AG04450 (cell line): Measurements from ENCODE around the gene UBE2L5.

GRCh38 chr13:28754553-28755673 is 36.1 kb upstream of the SLC46A3 start:
- CAGE, long polyA plus RNA, result no peak
- RRBS, result no CpG with 5 or more reads among the region's 39 CpGs

- CAGE, long polyA plus RNA, result no peak
- RRBS, result no CpG with 5 or more reads among the region's 7 CpGs
Measured at GRCh38 chr13:28954524-28955149, 134.5 kb downstream of the MTUS2 start.

- CAGE, long polyA plus RNA, result no peak
- RRBS, result no CpG with 5 or more reads among the region's 9 CpGs
Measured at GRCh38 chr13:29572987-29573642, 22.4 kb downstream of the SLC7A1 start.

DNA sequence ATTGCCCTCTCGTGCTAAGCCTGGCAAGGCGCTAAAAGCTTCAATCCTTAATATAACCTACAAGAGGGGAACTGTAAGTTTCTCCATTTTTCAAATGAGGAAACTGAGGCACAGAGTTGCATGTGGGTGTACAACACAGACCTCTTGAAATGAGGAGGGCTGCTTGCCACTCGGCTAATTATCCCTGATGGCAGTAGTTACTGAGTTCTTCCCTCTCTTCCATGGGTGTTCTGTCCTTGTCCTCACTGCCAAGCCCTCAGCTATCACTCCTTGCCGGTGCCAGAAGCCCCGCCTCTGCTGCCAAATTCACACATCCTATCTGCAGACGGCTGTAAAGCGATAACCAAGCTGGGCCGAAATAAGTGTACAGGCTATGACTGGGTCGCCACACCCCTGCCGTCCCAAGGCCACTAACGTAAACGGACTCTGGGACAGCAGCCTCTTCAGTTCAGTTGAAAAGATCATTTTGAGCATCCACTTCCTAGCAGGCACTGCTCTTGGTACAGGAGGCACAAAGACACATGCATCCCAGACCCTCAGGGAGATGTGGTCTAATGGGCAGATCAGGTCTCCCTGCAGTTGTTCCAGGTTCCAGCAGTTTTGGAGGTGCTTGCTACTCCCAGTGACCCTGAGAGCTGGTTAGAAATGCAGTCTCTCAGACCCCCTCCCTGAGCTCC is 13.3 kb downstream of the SLC7A1 start:
- CAGE, long polyA plus RNA, result no peak
- RRBS, result no CpG with 5 or more reads among the region's 12 CpGs

DNA sequence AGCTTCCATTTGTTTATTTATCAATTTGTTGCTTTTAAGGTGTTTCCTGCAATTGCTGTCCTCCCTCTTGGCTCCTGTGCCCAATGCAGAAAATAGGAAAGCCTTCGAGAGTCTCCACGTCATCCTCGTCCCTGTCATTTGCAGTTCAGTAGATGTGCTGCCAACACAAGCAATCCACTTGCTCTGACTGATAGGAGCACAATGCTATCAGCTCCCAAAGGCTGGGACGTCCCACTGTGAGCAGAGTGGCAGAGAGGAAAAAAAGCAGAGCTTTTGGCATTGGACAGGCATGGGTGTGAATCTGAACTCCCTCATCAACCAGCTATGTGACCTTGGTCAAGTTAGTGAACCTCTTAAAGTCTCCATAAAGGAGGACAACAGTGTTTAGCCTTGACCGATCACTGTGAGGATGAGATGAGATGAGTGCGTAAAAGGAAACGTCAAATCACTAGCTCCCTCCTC is 10.7 kb upstream of the SLC7A1 start:
- CAGE, long polyA plus RNA, result no peak
- RRBS, result no CpG with 5 or more reads among the region's 7 CpGs

DNA sequence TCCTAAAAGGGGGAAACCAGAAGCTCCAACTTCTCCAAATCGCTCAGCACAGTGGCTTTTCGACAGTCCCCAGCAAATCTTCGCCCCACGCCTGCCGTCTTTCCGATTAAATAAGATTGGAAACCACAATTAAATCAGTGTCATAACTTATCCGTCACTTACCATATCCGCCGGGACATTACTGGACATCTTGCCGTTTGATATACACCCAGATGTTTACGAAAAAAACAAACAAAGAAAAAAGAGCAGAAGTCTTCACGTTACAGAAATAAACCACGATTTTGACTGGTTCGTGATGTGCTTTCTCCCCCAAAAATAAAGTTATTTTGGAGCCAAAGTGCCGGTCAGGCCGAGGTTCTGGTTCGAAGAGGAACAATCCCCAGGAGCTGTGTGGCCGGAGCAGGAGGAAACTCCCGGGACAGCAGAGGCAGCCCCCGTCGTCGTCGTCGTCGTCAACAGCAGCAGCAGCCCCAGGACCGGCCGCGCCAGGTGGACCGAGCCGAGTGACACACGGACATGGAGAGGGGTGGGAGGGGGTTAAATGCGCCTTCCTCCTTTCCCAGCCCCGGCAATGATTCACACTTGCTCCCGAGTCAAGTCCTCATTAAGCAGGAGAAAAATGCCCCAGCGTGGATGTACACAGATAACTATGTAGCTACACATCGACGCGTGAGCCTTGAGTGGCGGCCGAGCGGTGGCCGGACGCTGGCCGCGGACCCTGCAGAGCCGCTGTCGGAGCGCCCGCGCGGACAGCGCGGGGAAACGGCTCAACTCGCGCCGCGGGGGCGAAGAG is 871 bp downstream of the UBL3 start:
- CAGE, long polyA plus RNA, result start-site peak on the minus strand centred at position 307 of the sequence, 271 bp wide, 154 and 152 reads in 2 replicates
- RRBS, result 1% methylated on average over 31 of the region's 59 CpGs

DNA sequence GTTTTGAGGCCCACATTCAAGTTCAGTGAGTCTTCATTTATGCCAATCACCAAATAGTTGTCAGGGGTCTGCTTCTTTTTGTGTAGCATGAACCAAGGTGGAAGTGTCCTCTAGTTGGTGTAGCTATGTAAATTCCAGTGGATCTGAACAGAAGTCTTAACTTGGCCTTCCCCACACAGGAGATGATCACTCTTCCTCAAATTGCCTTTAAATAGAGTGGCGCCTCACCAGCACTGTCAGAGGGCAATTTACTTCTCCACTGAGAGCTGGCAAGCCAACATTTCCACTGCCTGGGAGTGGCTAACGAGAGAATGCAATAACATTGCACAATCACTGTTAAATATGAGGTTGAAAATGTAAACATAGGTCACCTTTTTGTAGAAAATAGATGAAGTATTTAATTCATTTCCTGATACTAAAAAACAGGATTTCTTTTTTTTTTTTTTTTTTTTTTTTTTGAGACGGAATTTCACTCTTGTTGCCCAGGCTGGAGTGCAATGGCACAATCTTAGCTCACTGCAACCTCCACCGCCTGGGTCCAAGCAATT is 55.4 kb upstream of the UBL3 start:
- CAGE, long polyA plus RNA, result no peak
- RRBS, result no CpG with 5 or more reads among the region's 4 CpGs

DNA sequence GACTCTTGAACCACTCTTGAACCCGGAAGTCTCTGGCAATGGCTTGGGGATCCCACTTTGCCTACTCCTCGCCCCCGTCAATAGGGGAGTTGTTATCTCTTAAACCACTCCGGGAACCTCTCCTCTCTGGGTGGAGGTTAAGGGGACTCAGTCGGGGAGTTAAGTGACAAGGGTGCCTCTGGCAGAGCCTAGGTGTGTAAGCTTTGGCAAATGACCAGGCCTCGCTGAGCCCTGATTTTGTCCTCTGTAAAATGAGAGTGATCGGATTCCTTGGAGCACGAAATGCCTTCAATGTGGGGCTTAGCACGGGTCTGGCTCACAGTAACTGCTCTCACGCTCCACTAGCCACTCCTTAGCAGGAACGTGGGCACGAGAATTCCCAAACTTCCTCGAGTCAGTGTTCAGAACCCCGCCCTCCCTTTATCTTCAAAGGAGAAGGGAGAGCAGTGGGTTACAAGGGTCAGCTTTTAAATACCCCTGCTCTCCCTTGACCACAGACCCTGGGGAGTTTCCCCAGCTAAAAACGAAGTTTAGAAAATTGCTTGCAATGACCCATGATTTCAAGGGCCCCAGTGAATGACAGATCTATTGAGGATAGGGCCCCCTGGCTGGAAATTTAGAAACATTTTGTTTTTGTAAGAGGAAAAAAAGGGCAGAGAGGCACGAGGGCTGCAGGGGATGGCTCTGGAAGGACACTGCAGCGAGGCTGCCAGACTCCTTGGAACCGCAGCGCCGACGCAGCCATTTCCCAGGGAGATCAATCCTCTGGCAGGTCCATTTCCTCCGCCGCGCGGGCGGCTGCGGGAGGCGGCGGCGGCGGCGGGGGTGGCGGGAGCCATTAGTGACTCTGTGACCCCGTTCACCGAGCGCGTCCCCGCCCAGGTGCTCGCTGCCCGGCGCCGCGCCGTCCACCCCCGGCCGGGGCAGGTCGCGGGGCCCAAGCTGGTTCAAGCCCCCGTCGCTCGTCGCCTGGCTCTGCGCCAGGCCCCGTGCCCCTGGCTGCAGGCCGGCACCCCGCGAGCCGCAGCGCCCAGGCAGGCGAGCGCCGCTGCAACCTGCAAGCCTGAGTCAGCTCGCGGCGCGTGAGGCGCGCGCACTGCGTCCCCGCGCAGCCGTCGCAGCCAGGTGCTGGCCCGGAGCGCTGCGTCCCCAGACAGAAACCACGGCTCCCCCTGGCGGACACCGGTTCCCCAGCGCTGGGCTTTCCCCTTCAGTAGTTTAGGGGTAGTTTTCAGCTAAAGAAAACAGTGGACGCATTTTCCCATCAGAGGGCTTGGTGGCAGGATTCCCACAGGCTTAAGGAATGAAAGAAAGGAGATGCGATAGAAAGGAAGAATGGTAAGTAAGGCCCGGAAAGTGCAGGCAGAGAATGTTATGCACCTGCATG is 192.9 kb downstream of the KATNAL1 start:
- CAGE, long polyA plus RNA, result no peak
- RRBS, result 11% methylated on average over 14 of the region's 84 CpGs

GRCh38 chr13:30132504-30132912 is 174.8 kb downstream of the KATNAL1 start:
- CAGE, long polyA plus RNA, result no peak
- RRBS, result no CpG with 5 or more reads among the region's 14 CpGs

DNA sequence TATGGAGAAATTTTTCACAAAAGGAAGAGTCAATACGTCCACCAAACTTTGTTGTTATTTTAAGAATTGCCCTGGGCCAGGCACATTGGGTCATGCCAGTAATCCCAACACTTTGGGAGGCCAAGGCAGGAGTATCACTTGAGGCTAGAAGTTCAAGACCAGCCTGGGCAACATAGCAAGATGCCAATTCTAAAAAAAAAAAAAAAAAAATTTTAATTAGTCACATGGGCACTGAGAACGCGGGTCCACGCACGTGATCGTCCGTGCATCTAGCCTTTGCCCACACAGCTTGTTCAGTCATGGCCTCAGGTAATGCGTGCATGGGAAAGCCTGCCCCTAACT is 11.5 kb downstream of the KATNAL1 start:
- CAGE, long polyA plus RNA, result no peak
- RRBS, result no CpG with 5 or more reads among the region's 8 CpGs

DNA sequence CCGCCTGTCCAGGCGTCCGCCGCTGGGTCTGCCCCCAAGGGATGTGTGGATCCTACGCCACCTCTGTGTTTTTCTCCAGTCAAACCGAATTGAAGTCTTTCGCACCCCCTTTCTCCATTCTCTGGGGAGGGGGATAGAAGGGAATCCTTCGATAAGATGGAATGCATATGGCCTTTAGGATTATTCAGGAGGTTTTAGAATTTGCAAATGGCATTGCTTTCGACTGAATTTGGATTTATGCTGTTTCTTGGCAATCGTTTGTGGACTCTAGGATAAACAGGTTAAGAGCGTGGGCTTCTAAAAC is 382 bp upstream of the KATNAL1 start:
- CAGE, long polyA plus RNA, result no peak
- RRBS, result no CpG with 5 or more reads among the region's 11 CpGs

GRCh38 chr13:30340220-30341258 is 33.2 kb upstream of the KATNAL1 start:
- CAGE, long polyA plus RNA, result no peak
- RRBS, result no CpG with 5 or more reads among the region's 12 CpGs

- CAGE, long polyA plus RNA, result no peak
- RRBS, result 1% methylated on average over 12 of the region's 24 CpGs
Measured at GRCh38 chr13:30422334-30422597, at the start of gene UBE2L5. Gene UBE2L5 (plus strand): TSS chr13:30422493.

DNA sequence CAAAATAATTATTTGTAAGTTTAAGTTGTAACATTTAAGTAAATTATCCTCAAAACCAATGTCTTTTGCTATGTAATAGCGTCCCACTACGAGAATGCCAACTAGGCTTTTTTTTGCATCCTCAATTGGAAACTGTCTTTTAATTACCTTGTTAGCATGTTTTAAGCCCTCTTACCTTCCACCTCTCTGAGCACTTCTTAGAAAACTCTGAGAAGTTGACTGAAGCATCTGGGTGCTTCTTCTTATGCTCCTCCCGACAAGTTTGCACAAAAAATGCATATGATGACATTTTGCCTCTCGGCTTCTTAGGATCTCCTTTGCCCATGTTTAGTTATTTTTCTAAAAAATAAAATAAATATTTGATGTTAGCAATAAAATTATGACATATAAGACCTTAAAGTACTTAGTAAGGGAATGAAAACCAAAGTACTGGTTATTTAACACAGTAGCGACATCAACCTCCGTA is 2.3 kb downstream of the HMGB1 start:
- CAGE, long polyA plus RNA, result no peak
- RRBS, result no CpG with 5 or more reads among the region's 6 CpGs

GRCh38 chr13:30859042-30859769 is 46.9 kb upstream of the MEDAG start:
- CAGE, long polyA plus RNA, result no peak
- RRBS, result 23% methylated on average over 2 of the region's 6 CpGs

GRCh38 chr13:30898708-30899492 is 7.2 kb upstream of the MEDAG start:
- CAGE, long polyA plus RNA, result no peak
- RRBS, result no CpG with 5 or more reads among the region's 7 CpGs

DNA sequence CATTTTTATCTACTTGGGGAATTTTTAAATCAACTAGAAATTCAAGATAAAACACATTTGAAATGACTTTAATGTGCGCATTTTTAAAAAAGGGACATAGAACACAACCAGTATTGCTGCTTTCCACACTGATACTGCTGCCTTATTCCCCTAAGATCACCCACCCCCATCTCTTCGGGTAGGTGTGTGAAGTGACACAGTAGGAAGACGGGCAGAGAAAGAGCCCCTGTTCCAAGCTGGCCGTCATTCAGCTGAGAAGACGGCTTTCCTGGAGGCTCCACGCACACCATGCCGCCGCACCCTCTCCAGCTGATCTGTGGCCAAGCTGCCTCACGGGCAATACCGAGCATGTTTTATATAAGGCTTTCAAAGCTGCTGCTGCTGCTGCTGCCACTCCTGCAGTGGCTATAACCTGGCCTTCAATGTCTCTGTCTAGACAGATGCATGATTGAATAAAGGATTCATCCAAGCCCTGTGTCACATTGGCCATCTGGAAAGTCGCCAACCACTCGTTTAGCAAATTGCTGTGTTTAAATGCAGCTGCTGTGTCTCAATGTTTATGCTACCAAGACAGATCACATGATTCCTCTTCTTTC is 114.1 kb downstream of the TEX26 start:
- CAGE, long polyA plus RNA, result no peak
- RRBS, result no CpG with 5 or more reads among the region's 12 CpGs

DNA sequence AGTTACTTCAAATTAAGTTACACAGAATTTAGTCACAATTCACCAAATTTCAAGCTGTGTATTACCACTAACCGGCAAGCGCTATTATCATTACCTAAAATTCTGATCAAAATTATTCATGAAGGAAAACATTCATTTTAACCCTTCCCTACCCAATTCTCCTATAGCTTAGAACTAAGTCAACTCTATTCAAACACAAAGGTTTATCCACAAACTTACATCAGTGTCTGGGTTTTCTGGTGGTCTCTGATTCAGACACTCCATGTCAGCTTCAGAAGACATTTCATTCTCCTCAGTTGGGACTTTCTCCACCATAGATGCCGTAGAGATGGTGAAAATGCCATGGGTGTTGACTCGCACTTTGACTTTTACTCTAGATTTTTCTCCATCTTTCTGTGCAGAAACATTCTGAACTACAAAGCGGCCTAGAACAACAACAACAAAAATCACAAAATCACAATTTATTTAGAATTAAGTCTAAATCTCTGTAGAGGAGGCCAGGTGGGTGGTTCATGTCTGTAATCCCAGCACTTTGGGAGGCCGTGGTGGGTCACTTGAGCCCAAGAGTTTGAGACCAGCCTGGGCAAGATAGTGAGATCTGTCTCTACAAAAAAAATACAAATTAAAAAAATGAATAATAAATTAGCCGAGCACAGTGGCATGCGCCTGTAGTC is 16.2 kb downstream of the HSPH1 start:
- CAGE, long polyA plus RNA, result no peak
- RRBS, result no CpG with 5 or more reads among the region's 8 CpGs

GRCh38 chr13:31200285-31200656 is 496 bp downstream of the B3GLCT start:
- CAGE, long polyA plus RNA, result no peak
- RRBS, result 2% methylated on average over 31 of the region's 61 CpGs

GRCh38 chr13:31208112-31208705 is 8.4 kb downstream of the B3GLCT start:
- CAGE, long polyA plus RNA, result no peak
- RRBS, result no CpG with 5 or more reads among the region's 16 CpGs